ENCODE measurements around a stretch of chr9.

DNA sequence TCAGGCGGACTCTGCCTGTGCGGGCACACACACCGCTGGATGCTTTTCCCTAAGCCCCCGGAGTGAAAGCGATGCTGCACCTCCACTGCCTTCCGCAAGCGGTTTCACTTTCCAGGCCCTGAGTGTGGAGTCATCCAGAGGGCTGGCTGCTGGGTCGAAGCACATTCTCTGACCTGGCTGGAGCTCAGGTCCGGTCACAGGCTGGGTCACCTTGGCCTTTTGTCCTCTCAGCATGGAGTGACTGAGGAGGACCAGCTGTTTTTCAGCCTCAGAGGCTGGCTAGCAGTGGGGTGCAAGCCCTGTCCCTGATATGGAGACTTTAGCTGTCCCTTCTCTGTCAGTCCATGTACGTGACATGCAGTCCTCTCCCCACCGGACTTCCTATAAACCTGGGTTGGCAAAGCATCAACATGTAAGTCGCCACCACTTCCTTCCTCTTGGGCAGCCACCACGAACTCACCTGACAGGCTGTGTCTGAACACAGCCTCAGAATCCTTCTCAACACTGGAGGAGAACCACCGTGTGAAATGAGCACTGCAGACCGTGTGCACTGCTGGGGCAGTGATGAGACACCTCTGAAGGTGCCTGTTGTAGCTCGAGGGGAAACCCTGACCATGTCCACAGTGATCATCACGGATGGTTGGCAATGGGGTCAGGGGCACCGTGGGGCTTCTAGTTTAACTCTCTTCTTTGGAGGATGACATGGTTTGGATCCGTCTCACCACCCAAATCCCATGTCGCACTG is 51.4 kb downstream of the GADD45G start:
- PRO-cap = no peak

- PRO-cap = no peak
Observed at GRCh38 chr9:89684659-89685656, 80.1 kb downstream of the GADD45G start.

DNA sequence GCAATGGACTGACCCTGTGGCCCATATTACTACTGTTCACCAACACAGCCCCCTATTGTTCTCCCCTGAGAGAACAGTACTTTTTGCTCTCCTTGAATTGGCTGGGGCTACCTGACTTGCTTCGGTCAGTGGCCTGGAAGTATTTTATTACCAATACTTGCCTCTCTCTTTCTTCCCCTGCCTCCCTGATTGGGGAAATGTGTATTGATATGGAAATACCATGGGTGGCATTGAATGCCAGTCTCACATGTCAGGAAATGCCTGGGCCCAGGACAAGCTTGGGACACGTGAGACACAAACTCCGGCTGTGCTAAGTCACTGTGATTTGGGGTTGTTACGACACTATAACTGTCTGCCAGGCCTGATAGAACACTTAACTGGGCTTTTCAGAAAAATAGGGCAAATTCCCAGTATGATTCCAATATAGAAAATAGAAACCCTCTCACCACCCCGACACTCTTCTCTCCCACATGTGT is 238.2 kb downstream of the GADD45G start:
- PRO-cap = no peak

- PRO-cap = no peak
Observed at GRCh38 chr9:89874809-89875389, 270.1 kb downstream of the GADD45G start.

DNA sequence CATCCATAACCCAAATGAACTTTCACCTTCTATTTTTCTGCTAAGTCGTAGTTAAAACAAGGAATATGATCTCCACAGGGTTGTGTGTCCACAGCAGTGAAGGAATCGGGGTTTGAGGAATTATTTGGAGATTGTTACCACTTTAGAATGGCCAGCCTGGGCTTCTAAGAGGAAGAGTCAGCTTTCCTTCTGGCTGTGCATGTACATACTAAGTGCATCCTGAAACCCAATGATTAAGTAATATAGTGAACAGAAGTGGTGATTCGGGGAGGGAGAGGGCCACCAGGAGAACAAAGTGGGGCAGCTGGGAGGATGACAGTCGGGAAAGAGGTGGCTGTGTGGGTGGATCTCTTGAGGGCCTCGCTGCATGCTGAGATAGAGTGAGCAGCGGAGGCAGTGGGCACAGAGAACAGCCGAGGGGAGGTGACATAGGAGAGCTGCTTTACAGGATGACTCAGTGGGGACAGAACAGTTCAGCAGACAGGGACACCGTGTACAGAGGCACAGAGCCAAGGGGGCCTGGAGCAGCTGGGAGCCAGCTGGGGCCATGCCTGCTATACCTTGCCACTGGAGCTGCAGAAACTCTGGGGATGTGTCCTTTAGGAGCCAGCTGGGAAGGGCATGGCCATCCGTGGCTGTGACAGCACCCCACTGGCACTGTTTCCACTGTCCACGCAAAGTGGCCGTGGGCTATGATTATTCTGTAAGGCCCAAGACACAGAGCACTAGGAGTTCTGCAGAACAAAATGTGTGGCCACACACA is 273.8 kb downstream of the GADD45G start:
- PRO-cap = no peak

DNA sequence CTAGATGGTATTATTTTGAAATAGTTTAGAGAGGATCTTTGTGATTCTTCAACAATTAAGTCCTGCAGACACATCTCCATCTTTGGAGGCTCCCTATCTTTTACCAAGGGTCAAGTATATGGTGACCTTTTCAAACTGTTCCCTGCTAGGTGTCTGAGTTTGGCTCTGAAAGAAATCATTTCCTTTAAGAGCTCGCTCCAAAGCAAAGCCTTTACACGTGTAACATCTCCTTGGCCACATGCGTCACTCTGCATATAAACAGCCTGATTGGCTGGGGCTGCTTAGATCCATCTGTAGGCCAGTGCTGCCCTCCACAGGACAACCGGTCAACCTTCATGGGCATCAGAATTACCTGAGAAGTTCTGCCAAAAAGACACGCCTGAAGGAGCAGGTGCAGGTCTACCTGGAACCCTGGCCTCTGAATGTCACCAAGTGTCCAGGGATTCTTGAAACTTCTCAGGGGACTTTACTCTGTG is 497.4 kb downstream of the GADD45G start:
- PRO-cap = no peak

- PRO-cap = no peak
Observed at GRCh38 chr9:90808663-90809462, 7.2 kb downstream of the SYK start.

GRCh38 chr9:90889986-90890688 is 88.5 kb downstream of the SYK start:
- PRO-cap = no peak

- PRO-cap = no peak
Observed at GRCh38 chr9:90920892-90921667, 119.5 kb downstream of the SYK start.

GRCh38 chr9:91035183-91036003 is 233.8 kb downstream of the SYK start:
- PRO-cap = no peak

GRCh38 chr9:91117283-91117907 is 244.3 kb downstream of the AUH start:
- PRO-cap = no peak

- PRO-cap = no peak
Observed at GRCh38 chr9:91150720-91151599, 210.8 kb downstream of the AUH start.

GRCh38 chr9:91291050-91291720 is 70.5 kb downstream of the AUH start:
- PRO-cap = no peak

DNA sequence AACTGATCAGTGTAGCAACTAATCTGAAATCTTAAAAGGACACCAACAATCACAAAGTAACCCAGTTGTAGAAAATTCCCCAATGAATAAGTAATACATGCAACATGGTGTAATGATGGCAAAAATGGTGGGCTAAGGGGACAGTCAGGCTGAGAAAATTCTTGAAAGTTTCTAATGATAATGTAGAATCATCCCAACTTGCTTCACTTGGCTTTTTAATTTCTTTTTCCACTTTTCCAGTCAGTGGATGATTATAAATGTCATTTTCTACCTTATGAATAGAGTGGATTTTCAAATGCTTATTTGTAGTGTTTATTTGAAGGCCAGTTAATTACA is 5.4 kb downstream of the NFIL3 start:
- PRO-cap = no peak

DNA sequence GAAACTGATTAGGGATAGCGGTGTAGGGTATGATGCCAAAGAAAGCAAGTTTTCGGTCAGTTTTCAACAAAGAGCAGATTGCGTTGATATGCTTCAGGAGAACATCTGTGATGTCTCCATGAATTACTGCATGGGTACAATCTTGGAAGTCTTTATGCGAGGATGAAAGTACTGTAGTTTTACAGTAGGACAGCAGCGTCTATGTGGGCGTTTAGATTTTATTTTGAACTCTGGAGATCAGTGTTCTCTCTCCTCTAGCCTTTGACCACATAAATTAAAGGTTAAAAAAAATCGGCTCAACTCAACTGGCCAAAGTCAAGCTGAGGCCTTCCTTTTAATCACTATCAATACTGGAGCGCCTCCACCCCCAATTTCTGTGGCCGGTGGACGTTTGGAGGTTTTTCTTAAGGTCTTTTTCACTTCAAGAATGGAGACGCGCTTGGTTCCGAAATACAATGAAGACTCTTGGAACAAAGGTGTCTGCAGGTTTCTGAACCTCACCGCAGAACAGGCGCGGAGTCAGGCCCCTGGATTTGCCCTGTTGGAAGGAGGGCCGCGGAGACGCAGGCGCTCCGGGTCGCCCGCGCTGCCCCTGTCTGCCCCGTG is 2.9 kb downstream of the NFIL3 start:
- PRO-cap = no peak

DNA sequence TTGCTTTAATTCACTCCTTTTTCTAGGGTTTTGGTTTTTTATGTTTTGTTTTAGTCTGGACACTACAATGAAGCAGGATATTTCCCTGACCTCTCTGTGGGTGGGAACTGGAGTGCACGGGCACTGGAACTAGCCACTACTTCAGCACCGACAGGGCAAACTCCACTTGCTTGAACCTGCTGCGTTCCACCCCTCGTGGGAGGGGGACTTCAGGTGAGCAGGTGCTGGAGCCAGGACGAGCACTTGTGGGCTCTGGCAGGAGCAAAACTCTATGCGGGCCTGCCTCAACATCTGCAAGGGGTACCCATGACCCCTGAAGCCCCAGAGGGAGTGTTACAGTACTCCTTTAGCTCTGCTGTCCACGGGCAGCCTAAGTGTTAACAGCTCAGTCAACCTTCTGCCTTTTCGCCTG is 144.0 kb upstream of the NFIL3 start:
- PRO-cap = no peak

GRCh38 chr9:91712067-91712427 is 238.0 kb downstream of the ROR2 start:
- PRO-cap = no peak

DNA sequence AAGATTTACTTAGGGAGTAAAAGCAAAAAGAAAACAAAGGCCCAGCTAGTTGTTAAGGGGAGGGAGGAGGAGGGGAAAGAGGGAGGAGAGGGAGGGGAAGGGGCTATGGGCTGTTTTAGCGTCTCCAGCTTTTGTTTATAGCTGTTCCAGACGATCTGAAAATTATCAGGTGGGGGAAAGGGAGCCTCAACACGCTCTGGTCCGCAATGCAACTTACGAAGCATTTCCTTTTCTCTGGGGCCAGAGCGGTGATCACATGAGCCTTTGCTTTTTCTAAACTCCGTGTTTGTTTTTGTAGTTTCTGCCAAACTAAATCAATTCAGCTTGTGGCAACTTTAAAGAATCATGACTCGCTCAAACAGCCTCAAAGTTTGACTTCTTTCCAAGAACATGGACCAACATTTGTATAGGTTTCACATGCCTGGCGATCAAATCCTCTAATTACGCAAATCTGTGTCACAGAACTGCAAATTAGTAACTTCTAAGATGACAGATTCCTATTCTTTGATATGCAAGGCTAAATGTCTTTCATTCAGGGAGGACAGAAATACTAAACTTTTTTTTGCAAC is 132.2 kb downstream of the ROR2 start:
- PRO-cap = no peak

GRCh38 chr9:91905898-91906554 is 44.0 kb downstream of the ROR2 start:
- PRO-cap = unidirectional peak, plus-strand start at chr9:91906161; unidirectional peak, minus-strand start at chr9:91906365

GRCh38 chr9:92031043-92031469 is 81.0 kb upstream of the ROR2 start:
- PRO-cap = no peak